Progenitor cell of endocrine pancreas (in vitro differentiated cells): ENCODE measurements around a stretch of chr4.

- PRO-cap, result no peak
These were observed 83.6 kb downstream of the PDLIM5 start for GRCh38 chr4:94535357-94535808.

GRCh38 chr4:94598607-94599425, 147.1 kb downstream of the PDLIM5 start:
- PRO-cap, result no peak

DNA sequence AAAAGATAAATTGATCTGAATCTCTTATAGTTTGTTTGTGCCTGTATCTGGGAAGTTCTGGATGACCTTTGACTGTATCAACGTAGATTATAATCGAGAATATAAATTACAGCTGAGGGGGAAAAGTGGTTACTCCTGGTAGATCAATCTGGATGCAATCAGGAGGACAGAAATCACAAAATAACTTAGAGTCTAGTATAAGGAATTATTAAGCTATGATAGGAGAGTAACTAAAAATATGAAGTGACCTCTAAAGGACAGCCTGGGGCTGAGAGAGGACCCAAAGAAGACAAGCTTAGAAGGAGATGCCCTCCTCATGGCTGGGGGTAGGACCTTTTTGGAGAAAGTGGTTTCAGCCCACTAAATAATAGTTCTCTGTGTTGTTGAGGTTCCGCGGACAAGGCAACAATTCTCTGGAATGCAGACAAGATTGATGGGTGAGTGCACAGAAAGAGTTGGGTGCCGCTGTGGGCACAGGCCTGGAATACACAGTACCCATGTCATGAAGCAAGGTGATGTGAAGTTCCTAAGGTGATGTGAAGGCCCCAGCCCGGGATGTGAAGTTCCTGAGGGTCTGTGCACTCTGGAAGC, 86.9 kb upstream of the BMPR1B start:
- PRO-cap, result no peak

DNA sequence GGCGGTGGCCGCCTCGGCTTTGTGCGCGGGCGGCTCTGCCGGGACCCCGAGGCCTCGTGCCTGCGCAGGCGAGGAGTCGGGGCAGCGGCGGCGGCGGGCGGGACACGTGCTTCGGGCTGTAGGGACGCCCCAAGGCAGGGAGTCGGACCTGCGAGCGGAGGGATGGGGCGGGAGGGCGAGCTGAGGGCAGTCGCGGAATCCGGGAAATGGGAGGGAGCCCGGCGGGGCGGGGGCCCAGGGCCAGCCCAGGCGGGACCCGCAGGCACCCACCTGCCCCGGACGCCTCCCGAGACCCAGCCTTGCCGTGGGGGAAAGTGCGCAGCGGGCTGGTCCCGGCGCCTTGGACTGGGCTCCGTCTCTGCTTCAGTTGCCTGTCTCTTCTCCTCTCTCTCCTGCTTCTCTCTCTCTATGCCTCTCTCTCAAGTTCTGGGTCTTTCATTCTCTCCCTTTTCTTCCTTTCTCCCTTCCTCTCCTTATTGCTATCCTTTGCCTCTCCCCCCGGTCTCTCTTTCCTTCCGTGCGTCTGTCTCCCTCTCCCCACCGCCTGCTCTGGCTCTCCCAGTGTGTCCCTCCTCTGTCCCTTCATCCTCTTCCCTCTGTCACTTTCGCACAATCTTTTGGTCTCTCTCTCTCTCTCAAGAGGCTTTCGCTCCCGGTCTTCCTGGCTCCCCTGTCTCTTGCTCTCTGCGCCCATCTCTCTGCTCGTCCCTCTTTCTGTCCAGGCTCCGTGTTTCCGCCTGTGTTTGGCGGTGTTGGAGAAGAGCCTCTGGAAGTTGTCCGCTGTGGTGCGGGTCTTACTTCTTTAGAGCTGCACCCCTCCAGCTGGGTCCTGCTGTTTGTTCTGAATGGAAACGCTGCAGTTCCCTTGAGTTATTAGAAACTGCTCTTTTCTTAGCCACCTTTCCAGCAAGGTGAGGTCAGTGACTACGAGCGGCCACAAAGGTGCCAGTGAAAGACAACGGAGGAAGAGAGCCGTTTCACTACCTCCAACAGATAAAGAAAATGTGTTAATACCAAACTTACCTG, 862 bp downstream of the BMPR1B start:
- PRO-cap, result bidirectional peak, plus-strand start outside the sequence, minus-strand start at position 37 of the sequence; bidirectional peak, plus-strand start at position 296 of the sequence, minus-strand start at position 301 of the sequence; bidirectional peak, plus-strand start at position 908 of the sequence, minus-strand start at position 843 of the sequence

- PRO-cap, result no peak
These were observed 2.7 kb downstream of the BMPR1B start for GRCh38 chr4:94760407-94760988.

DNA sequence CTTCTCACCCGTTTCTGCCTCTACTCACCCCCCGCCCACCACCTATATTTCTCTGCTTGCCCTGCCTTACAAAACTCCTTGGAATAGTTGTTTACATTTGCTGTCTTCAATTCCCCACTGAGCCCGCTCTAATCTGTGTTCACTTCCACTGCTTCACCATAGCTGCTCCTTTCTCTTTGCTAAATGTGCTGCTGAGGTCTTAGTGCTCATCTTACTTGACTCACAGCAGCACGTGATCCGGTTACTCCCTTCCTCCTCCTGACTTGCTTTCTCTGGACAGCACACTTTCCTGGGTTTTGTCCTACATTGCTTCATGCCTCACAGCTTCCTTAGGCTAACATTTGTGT, 293.0 kb downstream of the UNC5C start:
- PRO-cap, result no peak

GRCh38 chr4:95543554-95544153, 5.1 kb downstream of the UNC5C start:
- PRO-cap, result no peak

DNA sequence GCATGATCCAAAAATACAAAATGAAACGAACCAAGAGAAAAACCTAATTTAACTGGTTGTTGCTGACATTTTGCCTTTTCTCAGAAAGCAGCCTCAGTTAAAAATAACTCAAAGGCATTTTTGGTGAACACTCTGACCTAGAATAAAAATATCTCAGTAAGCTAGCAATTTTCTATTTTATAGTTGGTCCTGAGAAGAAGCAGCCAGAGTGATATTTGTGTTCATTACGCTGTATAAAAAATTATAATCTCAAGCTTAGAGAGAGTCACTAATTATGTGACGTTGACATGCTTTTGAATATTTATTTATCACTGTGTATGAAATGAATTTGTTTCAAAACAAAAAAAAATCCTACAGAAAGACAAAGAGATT, 74.2 kb upstream of the UNC5C start:
- PRO-cap, result no peak

DNA sequence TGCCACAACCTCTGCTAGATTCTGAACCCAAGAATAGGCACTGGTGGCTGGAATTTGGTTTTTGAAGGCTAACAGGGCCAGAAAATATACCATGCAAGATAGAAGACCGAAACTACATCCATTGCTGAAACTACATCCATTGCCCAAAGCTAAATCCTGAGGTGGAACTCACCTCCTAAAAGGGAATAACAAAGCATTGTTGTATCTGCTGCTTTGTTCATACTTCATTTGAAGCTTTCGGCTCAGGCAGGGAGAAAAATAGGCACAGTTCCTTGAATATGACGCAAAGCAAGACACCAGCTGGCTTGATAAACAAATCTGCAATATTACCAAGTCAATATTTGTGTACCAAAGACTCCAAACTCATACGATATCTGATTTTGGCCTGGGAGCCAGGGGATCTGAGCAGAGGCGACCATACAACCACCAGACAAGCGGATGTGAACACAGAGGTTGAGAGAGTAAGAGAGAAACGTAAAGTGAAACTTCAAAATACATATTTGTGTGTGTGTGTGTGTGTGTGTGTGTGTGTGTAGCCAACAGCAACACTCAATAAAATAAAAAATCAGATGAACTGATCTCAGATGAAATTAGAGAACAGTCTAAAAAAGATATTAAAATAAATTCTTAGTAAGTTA, 34.8 kb upstream of the RAP1GDS1 start:
- PRO-cap, result no peak

GRCh38 chr4:98288559-98288942, 27.4 kb downstream of the RAP1GDS1 start:
- PRO-cap, result no peak

GRCh38 chr4:98352227-98352791, 91.1 kb downstream of the RAP1GDS1 start:
- PRO-cap, result no peak

DNA sequence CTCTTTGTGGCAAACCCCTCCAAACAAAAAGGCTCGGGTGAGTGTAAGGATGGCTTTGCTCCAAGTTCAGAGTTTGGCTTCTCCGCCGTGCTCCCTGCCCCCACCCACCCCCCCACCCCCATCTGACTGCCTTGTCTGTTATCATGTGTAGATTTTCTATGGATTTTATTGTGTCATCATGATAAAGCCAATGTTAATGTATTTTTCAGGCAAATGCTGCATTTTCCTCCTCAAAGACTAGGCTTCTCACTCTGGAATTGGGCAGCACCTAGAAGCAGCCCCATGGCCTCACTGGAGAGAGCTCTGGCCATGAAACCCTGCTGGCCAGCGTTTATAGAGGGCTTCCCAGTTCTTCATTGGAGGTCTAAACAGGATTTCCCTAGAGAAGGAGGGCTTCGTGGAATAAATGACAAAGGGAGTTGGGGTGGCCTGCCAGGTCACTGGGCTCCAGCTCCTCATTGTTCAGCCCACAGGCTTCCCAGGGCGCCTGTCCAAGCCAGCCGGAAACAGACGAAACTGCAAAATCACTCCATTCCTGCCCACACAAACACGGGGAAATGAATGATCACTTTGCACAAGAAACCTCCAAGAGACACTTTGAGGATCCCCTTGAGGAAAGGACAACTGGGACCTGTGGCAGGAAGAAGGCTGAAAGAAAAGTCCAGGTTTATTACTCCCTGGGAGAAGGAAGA, 189.8 kb downstream of the TSPAN5 start:
- PRO-cap, result no peak

GRCh38 chr4:98564692-98565540, 93.5 kb downstream of the TSPAN5 start:
- PRO-cap, result no peak

DNA sequence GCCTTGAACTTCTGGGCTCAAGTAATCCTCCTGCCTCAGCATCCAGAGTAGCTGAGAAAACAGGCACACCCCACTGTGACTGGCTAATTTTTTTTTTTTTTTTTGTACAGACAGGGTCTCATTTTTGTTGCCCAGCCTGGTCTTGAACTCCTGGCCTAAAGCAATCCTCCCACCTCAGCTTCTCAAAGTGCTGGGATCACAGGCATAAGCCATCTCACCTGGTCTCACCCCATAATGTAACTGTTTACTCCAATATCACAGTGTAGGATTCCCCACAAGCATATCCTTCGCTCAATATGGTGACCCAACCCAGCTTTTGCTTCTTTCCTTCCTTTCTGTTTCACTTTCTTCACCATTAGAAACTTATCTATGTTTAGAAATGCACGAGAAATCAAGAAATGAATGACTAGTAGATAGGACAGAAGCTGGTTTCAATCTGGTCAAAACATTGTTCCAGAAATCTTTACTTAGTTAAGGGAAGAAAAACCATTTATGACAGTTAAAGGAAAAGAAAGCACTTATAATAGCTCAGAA, 18.9 kb downstream of the TSPAN5 start:
- PRO-cap, result no peak

DNA sequence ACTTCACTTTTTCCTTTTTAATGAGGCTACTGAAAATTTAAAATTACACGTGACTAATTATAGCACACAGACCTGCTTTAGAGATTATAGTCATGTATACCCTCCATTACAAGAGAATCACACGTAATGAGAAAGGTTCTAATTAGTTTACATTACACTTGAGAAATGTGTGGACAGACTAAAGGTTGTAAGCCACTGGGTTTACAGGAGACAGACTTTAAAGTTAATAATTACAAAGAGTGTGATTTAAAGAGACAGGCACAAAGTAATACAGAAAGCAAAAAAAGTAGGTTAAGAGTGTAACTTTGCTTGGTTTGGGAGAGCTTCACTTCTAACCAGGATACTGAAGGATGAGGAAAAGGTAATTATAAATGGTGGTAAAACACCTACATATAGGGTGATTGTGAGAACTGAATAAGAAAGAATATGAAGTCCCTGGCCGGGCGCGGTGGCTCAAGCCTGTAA, 2.3 kb downstream of the ADH5 start:
- PRO-cap, result no peak

DNA sequence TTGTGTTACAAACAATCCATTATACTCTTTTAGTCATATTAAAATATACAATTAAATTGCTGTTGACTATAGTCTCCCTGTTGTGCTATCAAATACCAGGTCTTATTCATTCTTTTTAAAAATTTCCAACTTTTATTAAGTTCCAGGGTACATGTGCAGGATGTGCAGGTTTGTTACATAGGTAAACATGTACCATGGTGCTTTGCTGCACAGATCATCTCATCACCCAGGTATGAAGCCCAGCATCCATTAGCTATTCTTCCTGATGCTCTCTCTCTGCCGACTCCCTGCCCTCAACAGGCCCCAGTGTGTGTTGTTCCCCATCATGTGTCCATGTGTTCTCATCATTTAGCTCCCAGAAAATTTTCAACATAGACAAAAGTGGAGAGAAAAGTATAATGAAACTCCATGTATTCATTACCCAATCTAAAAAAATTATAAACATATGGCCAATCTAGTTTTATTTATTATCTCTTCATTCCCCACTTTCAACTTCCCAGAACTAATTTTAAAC, 20.4 kb downstream of the ADH4 start:
- PRO-cap, result no peak

GRCh38 chr4:99310570-99311232, 10.5 kb downstream of the ADH1B start:
- PRO-cap, result no peak

- PRO-cap, result bidirectional peak, plus-strand start at chr4:99949977, minus-strand start at chr4:99949759
These were observed 473 bp downstream of the H2AZ1 start for GRCh38 chr4:99949431-99950172.

DNA sequence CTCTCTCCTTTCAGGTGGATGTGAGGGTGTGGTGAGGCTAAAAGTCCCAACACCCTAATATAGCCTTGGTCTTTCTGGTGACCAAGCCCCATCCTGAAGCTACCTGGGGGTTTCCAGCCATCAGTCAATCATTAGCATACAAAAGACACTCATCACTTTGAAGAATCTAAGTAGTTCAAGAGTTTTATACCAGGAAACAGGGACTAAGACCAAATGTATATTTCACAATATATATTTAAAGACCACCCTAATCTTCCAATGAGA, 5.4 kb downstream of the DDIT4L start:
- PRO-cap, result no peak

DNA sequence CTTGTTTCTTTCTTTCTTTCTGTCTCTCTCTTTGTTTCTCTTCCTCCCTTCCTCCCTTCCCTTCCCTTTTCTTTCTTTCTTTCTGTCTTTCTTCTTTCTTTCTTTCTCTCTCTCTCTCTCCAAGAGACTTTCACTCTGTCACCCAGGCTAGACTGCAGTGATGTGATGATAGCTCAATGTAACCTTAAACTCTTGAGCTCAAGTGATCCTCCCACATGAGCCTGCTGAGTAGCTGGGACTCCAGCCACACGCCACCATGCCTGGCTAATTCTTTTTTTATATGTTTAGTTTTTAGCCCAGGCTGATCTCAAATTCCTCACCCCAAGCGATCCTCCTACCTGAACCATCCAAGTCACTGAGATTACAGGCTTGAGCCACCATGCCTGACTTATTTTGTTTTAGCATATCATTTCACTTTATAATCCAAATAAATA, 64.3 kb upstream of the EMCN start:
- PRO-cap, result no peak